Astrocyte (in vitro differentiated cells and primary cell): ENCODE measurements around the genes EI24 and ST3GAL4.

DNA sequence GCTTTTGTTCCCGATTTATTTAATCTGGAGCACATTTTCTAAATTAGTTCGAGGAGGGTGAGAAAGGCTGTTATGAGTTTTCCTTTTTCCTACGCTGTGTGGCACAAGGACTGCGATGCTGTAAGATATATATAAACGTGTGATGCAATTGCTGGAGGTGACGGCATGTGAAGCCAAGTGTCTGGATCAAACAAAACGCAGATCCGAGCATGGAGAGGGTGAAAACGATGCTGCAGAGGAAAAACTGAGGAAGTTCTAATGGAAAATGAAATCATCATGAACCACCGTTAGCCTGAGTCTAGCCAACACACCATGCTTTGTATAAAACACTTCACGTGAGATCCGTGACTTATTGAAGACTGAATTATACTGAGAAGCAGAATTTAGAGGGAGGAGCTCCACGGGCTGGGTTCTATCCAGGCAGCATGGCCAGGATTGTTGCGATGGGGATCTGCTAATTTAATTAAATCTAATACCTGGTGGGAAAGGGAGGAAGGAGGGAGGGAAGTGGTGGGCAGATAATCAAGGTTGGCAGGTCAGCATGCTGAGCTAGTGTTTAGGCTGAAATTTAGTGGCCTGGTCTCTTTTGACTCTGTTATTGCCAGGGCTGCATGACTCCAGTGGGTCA lies 4.5 kb downstream of the PKNOX2 start:
- PRO-cap: no peak
- RRBS, 2 experiments: no CpG with 5 or more reads among the region's 14 CpGs

GRCh38 chr11:125494336-125495057 lies 1.6 kb downstream of the FEZ1 start:
- PRO-cap: no peak
- RRBS, 2 experiments: no CpG with 5 or more reads among the region's 22 CpGs

DNA sequence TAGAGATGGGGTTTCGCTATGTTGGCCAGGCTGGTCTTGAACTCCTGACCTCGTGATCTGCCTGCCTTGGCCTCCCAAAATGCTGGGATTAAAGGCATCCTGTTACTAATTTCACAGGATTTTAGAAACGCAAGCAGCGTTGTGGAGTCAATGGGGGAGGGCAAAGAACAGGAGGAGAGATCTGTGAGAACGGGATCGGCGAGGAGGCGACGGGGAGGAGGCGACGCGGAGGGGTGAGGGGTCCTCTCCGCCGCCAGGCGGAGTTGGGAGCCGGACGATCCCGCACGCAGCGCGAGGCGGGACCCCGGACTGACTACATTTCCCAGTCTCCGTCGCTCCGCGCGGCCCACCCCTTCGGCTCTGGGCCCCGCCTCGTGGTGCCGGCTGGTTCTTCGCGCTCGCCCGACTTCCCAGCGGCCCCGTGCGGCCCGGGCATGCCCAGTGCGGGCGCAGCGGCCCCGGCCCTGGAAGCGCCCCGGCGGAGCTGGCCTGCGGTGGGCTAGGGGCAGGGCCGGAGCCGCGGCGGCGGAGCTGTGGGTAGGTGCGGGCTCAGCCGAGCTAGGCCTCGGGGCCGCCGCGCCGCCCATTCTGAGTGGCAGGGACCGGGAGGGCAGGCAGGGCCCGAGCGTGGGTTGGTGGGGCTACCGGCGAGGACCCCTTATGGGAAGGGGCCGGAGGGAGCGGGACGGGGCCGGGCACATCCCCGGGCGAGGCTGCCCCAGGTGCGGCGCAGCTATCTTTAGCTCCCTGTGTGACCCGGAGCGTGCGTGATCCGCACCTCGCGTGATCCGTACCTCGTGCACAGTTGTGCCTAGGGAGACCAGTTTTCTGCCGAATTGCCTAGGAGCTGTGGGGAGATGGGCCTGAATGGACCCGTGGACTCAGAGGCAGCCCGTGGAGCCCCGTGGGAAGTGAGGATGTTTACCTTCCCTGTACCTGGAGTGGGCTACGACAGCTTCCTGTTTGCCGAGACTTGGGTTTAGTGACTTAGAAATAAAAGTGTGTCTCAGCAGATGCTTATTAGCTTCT lies at the start of gene EI24:
Gene EI24 (plus strand): TSS at position 441 of the 1,029 bp plus-strand sequence.
- PRO-cap: unidirectional peak, plus-strand start at position 441 of the sequence; unidirectional peak, plus-strand start at position 492 of the sequence
- RRBS, 2 experiments: 1 to 2% methylated on average over 38 of the region's 87 CpGs

DNA sequence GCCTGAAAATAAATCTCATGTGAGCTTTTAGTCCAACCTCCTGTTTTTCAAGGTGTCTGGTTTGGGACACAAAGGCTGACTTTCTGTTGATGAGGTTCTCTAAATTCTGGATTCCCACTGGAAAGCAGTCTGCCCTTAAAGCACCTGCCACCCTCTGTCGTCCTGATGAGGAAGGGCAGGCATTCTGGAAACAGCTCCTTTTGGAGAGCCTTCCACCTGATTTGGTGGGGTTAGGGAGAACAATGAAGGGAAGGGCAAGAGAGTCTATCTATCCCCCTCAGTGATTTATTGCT lies 1.1 kb downstream of the CDON start:
- PRO-cap: no peak
- RRBS, 2 experiments: no CpG with 5 or more reads among the region's 1 CpG

GRCh38 chr11:126111501-126112316 lies 49.0 kb upstream of the CDON start:
- PRO-cap: no peak
- RRBS, 2 experiments: no CpG with 5 or more reads among the region's 7 CpGs

- PRO-cap: no peak
- RRBS, 2 experiments: no CpG with 5 or more reads among the region's 5 CpGs
Measured at GRCh38 chr11:126132155-126132719, 69.6 kb upstream of the CDON start.

DNA sequence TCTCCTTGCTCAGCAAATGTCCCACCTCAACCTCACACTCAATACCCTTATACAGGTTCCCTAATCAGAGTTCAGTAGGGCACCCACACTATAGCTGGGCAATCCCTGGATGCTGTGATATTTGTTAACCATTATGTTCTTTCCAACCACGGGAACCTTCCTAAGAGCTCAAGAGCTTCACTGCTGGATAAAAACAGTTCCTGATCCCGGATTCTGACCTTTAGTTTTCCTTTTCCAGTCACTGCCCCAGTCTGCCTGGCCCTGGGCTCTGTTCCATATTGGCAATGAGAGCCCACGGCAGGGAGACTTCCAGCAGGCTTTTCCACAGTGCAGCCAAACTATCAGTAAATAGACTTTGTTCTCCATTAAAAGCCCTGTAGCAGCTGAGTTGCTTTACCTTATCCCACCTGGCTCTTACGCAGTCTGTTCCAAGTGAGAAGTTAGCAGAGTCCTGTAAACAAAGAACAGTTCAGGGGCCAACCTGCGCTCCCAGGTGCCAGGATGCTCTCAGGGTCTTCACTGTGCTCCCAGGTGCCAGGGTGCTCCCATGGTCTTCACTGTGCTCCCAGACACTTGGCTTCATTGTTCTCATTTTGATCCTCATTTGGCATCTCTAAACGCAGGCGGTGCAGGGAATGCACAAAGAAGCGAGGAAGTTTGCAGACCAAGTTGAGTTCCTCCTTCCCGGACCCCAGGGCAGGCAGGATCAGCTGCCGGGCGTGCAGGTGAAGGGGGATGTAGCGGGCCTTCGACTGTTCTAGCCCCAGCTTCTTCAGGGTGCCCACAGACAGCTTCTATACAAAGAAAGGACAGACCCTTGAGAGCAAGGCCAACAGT lies 8.4 kb downstream of the RPUSD4 start:
- PRO-cap: no peak
- RRBS, 2 experiments: no CpG with 5 or more reads among the region's 13 CpGs

DNA sequence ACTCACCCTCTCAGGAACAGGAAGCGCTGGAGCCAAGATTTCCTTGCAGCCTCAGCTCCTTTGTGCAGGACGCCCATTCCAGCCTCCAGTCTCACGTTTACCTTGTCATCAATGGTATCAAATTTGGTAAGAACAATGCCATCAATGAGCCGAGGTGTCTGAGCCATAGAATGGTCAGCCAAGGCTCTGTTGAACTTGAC lies 4.7 kb downstream of the SRPRA start:
- PRO-cap: no peak
- RRBS, 2 experiments: no CpG with 5 or more reads among the region's 4 CpGs

- PRO-cap: unidirectional peak, plus-strand start at chr11:126268652
- RRBS, 2 experiments: 1% methylated on average over 7 to 8 of the region's 27 CpGs
Measured at GRCh38 chr11:126268137-126268738, 457 bp downstream of the SRPRA start.

- PRO-cap: no peak
- RRBS, 2 experiments: no CpG with 5 or more reads among the region's 6 CpGs
Measured at GRCh38 chr11:126336139-126336477, 19.4 kb upstream of the ST3GAL4 start.

GRCh38 chr11:126336478-126337063 lies 18.9 kb upstream of the ST3GAL4 start:
- PRO-cap: no peak
- RRBS, 2 experiments: 55% methylated on average over 3 of the region's 11 CpGs; no CpG with 5 or more reads in 1 of the 2 experiments

GRCh38 chr11:126355238-126356386 lies at the start of gene ST3GAL4:
Gene ST3GAL4, plus strand, starts transcription at chr11:126355686.
- PRO-cap: bidirectional peak, plus-strand start at chr11:126355658, minus-strand start at chr11:126355520
- RRBS, 2 experiments: 2 to 4% methylated on average over 52 to 53 of the region's 109 CpGs

DNA sequence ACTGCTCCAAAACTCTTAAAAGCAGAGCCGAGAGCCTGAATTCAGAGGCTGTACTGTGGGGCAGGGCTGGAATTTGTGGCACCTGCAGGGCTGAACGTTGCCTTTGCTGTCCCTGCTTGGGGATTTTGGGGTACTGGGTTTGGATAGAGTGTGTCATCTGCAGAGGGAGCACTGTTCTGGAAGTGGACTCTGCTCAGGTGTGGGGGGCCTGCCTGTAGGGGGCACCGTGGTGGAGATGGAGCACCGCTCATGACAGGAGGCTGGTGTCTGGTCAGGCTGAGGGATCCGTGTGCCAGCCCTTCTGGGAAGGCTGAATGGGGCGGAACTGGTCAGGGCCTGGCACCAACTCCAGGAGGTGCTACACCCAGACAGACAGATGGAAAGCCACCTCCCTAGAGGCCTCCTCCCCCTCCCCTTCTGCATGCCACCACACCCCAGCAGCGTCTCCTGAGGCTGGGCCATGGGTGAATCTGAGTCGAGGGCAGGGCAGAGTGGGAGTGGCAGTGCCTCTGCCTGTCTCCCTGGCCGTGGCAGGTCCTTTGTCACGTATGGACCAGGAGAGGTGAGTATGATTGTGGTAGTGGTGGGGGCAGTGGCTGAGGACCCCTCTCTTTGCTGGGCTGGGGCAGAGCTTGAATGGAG lies 11.5 kb downstream of the ST3GAL4 start:
- PRO-cap: no peak
- RRBS, 2 experiments: no CpG with 5 or more reads among the region's 10 CpGs

DNA sequence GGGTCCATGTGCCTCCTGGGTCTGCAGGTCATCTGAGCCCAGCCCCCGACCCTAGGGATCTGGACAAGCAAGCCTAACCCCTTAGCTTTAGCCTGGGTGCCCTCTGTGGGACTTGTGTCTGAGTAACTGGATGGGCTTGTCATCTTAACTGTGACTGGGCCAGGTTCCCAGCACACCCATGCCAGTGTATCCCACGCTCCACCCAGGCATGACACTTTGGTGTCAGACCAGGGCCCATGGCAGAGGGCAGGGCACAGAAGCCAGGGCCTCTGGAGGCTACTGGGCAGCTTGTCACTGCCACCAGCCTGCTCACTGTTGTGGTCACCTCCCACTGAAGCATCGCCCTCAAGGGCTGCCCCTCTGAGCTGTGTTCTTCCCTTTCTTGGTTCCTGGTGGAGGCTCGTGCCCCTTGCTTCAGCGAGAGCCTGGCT lies 80.7 kb downstream of the ST3GAL4 start:
- PRO-cap: no peak
- RRBS, 2 experiments: no CpG with 5 or more reads among the region's 5 CpGs

GRCh38 chr11:126452615-126453075 lies 97.2 kb downstream of the ST3GAL4 start:
- PRO-cap: no peak
- RRBS, 2 experiments: 25 to 37% methylated on average over 3 to 10 of the region's 14 CpGs

- PRO-cap: no peak
- RRBS, 2 experiments: no CpG with 5 or more reads among the region's 3 CpGs
Measured at GRCh38 chr11:126922009-126922445, 78.5 kb downstream of the KIRREL3 start.

- PRO-cap: no peak
- RRBS, 2 experiments: no CpG with 5 or more reads among the region's 4 CpGs
Measured at GRCh38 chr11:128036041-128036334, 551.4 kb downstream of the ETS1 start.

GRCh38 chr11:128052693-128053658 lies 534.4 kb downstream of the ETS1 start:
- PRO-cap: bidirectional peak, plus-strand start at chr11:128053385, minus-strand start at chr11:128053233
- RRBS, 2 experiments: no CpG with 5 or more reads among the region's 3 CpGs

DNA sequence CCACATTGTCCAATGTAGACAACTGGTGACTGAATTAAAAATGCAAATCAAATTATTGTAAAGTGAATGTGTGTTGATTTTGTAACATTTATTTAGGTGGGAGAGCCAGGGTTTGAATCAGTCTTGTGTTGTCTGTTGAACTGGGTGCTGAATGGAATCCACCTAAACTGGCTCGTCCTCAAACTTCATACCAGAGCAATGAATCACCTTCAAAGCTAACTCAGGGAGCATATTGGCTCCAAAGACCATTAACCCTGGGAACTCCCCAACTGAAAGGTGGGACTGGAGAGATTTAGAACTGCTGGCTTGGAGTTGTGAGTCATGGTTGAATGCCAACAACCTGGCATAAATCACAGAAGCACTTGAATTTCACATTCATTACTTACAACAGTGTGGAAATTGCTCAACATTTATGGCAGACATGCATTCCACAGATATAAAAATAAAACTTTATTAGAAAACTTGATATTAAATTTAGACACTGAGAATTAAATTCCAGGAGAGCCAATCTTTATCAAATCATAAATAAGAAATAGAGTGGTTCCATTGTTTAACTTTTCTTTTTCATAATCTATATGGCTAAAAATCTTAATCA lies 376.8 kb downstream of the ETS1 start:
- PRO-cap: bidirectional peak, plus-strand start at position 248 of the sequence, minus-strand start at position 137 of the sequence
- RRBS, 2 experiments: no CpG with 5 or more reads among the region's 1 CpG

DNA sequence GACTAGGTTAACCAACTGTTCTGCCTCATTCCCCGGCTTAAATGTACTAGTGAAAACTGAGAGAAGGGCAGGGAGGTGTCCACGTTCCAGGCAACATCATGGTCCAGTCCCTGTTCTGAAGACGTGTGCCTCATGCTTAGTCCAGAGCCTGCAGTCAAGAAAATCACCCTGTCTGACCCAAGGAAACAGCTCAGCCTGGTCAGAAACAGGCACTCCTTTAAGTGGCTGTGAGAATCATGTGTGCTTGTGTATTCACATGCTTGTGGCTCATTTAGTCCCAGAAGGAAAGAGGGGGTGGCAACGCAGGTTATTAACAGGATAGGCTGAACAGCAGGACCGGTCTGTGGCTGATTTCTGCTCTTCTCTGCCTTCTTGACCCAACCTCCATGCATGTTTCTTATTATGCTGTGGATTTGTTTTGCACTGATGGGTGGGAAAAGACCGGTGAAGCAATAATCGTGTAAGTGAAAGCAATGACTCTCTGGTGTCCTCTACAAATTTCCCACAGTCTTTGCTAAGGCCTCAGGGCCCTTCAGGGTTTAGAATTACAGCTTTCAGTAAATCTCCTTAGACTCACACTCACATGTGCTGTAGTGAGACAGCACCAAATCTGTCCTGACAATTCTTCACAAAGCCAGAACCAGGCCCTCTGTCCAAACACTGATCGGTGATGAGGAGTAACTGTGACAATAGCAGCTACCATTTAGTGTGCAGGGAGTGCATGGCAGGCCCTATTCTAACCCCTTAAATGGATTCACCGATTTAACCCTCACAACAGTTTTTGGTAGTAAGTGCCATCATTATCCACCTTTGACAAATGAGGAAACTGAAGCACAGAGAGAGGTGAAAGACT lies 288.1 kb downstream of the ETS1 start:
- PRO-cap: no peak
- RRBS, 2 experiments: 74% methylated on average over 2 of the region's 9 CpGs; no CpG with 5 or more reads in 1 of the 2 experiments